Frontal cortex (tissue), 2 donors: Measurements from ENCODE around the gene GPR137B.

DNA sequence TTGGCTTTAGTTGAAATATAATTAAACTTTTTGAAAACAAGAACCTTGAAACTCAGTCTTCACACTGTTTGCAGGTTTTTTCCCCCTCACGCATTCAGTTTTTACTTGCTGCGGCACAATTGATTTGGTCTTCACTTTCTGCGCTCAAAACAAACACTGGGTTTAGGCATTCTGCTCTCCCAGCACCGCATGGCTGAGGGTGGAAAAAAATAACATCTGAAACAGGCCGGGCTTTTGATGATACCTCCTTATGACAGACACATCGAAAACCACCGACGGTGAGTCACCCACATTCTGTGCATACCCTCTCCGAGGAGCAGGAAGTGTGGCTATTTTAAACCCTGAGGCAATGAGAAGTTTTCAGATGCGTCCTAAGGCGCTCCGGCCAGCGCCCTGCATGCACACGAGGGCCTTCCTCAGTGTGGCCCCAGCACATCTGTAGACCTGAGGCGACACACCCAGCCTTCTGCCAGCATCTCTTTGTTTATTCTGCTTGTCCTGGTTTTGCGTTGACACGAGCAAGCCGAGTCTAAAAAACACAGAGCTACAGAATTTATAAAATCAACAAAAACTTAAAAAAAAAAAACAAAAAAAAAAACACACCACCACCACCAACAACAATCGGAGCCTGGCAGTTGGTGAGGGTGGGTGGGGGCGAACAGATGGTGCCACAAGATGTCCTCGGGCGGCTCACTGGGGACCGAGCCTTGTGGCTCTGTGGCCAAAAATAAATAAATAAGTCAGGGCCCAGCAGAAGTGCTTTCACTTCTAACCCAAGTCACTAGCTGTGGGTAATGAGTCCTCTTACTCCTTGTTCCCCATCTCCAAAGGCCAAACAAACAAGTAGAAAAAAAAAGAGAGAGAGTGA is 162.5 kb upstream of the IRF2BP2 start:
- RAMPAGE, long total RNA: no peak

- RAMPAGE, long total RNA: no peak
These were observed 165.6 kb upstream of the IRF2BP2 start for GRCh38 chr1:234775467-234776157.

- RAMPAGE, long total RNA: no peak
These were observed 235.6 kb upstream of the IRF2BP2 start for GRCh38 chr1:234845639-234845838.

GRCh38 chr1:234874324-234875110 is 254.1 kb downstream of the TOMM20 start:
- RAMPAGE, long total RNA: no peak

- RAMPAGE, long total RNA: no peak
These were observed 173.2 kb downstream of the TOMM20 start for GRCh38 chr1:234954910-234956280.

GRCh38 chr1:234964955-234965567 is 163.6 kb downstream of the TOMM20 start:
- RAMPAGE, long total RNA: no peak

GRCh38 chr1:234972198-234973129 is 156.2 kb downstream of the TOMM20 start:
- RAMPAGE, long total RNA: no peak

- RAMPAGE, long total RNA: no peak
These were observed 148.5 kb downstream of the TOMM20 start for GRCh38 chr1:234980283-234980412.

- RAMPAGE, long total RNA: no peak
These were observed 141.2 kb downstream of the TOMM20 start for GRCh38 chr1:234987268-234987947.

GRCh38 chr1:234990746-234991369 is 137.8 kb downstream of the TOMM20 start:
- RAMPAGE, long total RNA: no peak

- RAMPAGE, long total RNA: no peak
These were observed 131.5 kb downstream of the TOMM20 start for GRCh38 chr1:234996991-234997775.

DNA sequence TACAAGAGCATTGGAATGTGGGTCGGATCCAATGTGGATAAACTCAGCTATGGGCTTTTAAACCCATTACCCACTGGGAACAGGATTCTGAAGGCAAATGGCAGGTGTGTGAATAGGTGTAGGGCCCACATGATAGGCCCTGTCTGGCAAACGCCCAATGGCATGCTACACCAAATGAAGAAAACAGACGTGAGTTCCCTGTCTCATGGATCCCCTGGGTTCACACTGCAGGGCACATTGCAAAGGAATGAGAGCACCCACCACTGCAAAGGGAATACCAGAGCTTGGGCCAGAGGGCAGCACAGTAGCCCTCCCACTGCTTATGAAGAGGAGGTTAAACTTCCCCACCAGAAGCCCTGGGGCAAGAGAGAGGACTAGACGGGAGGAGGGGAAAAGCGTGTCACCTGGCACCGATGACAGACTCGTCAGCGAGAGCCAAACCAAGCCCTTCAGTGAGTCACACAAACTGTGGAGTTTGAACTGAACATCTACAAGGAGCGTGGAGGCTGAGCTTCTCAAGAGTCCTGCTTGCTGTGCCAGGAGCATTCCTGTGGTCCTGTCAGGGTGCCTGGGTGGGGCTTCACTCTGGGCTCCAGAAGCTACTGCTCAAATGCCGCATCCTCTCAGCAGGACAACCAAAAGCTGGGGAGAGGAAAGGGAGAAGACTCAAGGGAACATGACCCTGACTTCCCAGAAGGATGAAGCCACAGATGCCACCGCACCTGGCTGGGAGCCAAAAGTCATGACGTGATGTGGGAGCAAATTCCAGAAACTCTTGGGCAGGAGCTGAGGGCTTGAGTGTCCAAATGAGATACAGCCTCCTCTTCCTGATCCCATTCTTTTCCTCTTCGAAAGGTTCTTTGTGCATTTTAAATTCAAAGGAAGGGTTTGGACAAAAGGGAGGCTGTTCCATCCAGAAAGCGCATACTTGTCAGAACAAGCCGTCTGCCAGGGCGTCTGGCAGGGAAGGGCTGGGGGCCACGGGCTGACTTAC is 61.0 kb downstream of the TOMM20 start:
- RAMPAGE, long total RNA: no peak

DNA sequence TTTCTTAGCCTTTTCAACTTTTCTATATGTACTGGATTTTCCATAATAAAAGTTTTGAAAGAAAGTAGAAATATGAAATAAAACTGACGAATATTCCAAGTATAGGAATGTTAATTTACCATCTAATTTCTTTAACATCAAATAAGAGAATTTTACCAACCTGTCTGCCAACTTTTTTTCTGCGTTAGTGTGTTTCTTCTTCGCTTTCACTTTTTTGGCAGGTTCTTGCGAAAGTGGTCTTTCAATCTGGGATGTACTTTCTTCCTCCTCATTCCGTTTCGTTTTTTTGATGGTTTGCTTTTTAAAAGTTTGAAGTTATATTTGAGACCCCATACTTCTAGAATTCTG is 725 bp downstream of the RBM34 start:
- RAMPAGE, long total RNA: no peak

GRCh38 chr1:235326944-235327764 is 825 bp downstream of the ARID4B start:
- RAMPAGE, long total RNA: no peak

DNA sequence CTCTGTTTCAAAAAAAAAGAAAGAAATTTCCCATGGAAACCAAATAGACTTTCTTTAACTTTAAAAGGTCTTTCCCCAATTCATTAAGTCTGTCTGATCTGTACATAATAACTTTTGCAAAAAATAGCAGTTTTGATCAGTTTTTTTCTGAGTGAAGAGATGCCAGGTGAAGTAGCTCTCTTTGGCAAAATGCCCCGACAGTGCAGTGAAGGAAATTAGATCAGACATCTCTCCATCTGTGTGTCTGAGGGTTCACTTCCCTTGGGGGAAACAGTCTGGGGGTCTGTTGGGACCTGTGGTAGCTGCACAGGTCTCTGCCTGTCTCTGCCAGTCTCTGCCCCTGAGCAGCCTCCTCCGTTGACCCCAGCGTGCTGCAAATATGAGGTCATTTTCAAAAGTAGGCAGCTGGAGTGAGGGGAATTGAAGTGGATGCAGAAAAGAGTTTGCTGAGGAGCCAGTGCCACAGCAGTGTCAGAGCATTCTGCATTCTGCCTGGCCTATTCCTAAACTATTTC is 54.5 kb downstream of the TBCE start:
- RAMPAGE, long total RNA: no peak

GRCh38 chr1:235458408-235459075 is 45.7 kb downstream of the B3GALNT2 start:
- RAMPAGE, long total RNA: no peak

GRCh38 chr1:235940190-235940760 is 73.6 kb upstream of the LYST start:
- RAMPAGE, long total RNA: no peak

- RAMPAGE, long total RNA: no peak
These were observed 19.5 kb downstream of the NID1 start for GRCh38 chr1:236045411-236045717.

GRCh38 chr1:236141850-236142656 is at the start of gene GPR137B:
Gene GPR137B, plus strand, starts transcription at chr1:236142539.
- RAMPAGE, long total RNA: no peak

DNA sequence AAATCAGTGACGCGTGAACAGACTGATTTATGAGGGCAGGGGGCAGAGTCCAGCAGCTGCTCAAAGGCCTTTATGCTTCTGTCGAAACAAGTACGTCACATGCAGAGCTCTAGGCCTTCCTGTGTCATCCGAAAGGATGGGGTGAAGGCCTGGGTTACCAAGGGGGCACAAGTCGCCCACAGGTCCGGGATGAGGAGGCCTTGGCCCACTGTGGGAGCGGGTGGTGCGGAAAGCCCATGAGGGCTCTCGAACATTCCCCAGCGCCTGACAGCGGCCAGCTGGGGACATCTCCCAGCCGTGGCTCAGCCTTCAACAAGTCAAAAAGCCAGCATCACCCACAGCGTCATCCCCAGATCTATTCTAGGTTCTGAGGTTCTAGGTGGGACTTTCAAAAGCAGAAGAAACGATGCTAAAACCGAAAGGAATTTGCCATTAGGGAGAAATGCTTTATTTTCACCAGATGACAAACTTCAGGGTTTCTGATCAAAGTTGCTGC is 17.4 kb downstream of the GPR137B start:
- RAMPAGE, long total RNA: no peak